Epithelial cell of prostate (primary cell): Measurements from ENCODE around the gene YY1.

GRCh38 chr14:99524106-99524433, 42.9 kb downstream of the CCNK start:
- RRBS, result no CpG with 5 or more reads among the region's 10 CpGs

GRCh38 chr14:99525433-99525693, 44.2 kb downstream of the CCNK start:
- RRBS, result no CpG with 5 or more reads among the region's 6 CpGs

DNA sequence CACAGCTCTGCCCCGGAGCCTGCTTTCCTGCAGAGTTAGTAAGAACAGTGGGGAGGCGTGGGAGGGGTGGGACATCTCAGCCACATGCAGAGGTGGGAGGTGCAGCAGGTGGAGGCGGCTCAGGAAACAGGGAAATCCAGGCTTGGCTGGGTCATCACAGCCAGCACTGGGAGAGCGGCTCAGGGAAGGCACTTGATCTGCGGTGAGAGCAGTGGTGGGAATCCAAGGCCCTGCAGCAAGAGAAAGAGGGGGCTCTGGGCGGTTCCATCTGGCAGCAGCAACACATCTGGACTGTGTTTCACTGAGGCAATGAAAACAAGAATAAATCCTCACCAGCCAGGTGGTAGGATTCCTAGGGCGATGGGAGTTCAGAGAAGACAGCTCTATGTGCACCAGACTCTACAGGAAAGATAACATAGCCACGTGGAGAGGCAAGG, 57.7 kb downstream of the CCDC85C start:
- RRBS, result no CpG with 5 or more reads among the region's 8 CpGs

- RRBS, result no CpG with 5 or more reads among the region's 8 CpGs
Observed at GRCh38 chr14:99548930-99549403, 55.0 kb downstream of the CCDC85C start.

GRCh38 chr14:99590558-99591443, 13.2 kb downstream of the CCDC85C start:
- RRBS, result no CpG with 5 or more reads among the region's 24 CpGs

DNA sequence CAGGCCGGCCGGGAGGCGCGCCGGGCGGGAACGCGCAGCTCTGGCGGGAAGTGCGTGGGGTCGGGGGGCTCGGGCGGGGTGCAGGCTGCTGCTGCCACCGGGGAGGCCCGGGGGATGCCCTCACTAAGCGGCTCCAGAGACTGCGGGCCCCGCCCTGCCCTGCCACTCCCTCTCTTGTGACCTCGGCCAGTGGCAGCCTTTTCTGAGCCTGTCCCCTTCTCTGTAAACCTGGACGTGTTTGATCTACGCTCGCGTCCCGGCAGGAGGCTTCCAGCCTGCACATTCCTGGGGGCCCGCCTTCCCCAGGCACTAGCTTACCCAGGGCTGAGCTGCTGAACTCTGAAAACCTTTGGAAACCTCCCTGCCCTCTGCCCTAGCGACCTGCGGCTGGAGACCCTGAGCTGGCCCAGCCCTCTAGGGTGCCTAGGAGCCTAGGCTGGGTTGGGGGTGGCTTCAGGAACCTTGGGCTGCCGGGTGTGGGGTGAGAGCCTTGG, 46.4 kb downstream of the CYP46A1 start:
- RRBS, result 5% methylated on average over 9 of the region's 28 CpGs

DNA sequence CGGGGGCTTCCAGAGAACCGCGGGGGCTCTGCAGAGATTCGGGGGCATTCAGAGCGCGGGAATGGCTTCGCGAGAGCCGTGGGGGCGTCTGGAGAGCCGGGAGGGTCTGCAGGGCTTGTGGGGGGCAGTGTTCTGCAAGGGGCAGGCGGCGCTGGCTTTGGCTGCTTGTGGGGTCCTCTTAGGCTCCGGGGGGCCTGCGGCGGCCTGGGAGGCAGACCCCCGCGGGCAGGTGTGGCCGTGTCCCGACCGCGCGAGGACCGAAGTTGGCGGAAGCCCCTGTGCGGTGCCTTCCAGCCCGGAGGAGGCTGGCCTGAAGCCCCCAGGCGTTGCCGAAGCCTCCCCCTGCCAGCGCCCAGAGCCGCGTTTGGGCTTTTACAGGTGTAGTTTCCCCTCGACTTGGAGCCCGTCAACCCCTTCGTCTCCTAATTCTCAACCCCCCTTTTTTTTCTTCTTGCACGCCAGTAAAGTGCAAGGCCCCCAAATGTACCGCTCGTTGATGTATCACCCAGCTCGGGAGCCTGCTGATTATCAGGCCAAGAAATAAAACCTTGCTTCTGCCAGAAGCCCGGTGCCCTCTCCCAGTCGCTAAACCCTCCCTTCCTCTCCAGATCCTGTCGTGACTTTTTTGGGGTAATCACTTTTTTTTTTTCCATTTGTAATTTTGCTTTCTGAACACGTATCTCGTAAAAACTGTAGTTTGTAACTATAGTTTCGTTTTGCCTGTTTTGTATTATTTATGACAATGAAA, 92.9 kb upstream of the EVL start:
- RRBS, result 0% methylated on average over 5 of the region's 45 CpGs

GRCh38 chr14:99980536-99980958, 84.7 kb upstream of the EVL start:
- RRBS, result no CpG with 5 or more reads among the region's 3 CpGs

DNA sequence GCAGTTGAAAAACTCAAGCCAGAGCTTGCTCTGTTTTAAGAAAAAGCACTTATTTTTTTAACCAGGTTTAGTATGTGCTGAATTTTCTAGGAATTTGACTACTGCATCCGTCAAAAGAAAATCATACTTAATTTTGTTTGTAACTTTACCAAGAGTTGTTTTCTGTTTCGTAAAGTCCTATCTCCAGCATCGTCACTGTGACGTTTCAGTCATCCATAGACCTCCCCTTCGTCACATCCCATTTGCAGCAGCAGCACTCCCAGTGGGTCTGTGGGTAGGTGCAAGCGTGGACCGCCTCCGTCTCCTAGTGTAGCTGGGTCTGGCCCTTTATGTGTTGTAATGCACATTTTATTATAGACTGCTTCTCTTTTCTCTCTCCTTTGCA, 41.0 kb downstream of the EVL start:
- RRBS, result no CpG with 5 or more reads among the region's 8 CpGs

DNA sequence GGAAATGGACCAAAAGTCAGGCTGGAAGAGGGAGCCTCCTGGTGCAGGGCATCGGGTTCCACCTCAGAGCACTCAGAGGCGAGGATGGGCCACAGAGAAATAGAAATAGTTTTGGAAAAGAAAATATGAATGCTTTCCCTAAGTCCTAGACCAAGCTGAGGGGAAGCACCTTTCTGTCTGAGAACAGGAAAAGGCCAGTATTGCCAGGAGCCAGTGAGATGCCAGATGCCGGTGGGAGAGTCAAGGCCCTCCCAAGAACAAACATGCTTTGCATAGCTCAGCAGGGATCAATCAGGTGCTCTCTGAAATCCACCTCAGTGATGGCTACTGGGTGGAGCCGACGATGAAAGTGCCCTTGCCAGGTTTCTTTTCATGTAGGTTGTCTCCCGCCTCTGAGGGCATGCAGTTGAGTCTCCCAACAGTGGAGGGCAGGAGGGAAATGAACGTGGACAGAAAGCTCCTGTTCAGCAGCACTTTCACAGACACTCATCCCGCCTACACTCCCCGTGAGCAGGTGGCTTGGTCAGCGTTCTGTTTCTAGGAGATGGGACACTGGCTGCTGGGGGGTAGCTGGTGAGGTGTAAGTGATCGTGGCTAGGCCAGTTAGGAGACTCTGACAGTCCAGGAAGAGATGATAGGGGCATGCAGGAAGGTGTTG, 28.2 kb downstream of the DEGS2 start:
- RRBS, result no CpG with 5 or more reads among the region's 11 CpGs

- RRBS, result no CpG with 5 or more reads among the region's 25 CpGs
Observed at GRCh38 chr14:100132513-100133159, 26.8 kb downstream of the DEGS2 start.

GRCh38 chr14:100142583-100143019, 16.8 kb downstream of the DEGS2 start:
- RRBS, result 87% methylated on average over 1 of the region's 6 CpGs

GRCh38 chr14:100159956-100160490, 578 bp upstream of the DEGS2 start:
- RRBS, result 2% methylated on average over 3 of the region's 25 CpGs

DNA sequence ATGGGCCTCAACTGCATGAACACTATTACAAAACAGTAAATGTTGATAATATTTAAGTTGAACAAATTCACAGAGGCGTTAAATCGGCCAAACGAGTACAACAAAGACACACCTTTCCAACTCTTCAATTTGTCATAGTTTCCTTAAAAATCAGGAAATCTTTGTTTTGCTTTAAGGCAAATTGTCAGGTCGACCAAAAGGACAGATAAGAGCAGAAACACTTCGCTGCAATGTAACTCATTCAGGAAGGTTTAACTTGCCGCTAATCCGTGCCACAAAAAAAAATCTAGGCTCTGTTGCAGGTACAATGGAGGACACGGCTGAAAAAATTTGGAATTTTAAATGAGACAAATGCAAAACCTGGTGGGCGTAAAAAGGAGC, 1.5 kb upstream of the YY1 start:
- RRBS, result no CpG with 5 or more reads among the region's 9 CpGs

DNA sequence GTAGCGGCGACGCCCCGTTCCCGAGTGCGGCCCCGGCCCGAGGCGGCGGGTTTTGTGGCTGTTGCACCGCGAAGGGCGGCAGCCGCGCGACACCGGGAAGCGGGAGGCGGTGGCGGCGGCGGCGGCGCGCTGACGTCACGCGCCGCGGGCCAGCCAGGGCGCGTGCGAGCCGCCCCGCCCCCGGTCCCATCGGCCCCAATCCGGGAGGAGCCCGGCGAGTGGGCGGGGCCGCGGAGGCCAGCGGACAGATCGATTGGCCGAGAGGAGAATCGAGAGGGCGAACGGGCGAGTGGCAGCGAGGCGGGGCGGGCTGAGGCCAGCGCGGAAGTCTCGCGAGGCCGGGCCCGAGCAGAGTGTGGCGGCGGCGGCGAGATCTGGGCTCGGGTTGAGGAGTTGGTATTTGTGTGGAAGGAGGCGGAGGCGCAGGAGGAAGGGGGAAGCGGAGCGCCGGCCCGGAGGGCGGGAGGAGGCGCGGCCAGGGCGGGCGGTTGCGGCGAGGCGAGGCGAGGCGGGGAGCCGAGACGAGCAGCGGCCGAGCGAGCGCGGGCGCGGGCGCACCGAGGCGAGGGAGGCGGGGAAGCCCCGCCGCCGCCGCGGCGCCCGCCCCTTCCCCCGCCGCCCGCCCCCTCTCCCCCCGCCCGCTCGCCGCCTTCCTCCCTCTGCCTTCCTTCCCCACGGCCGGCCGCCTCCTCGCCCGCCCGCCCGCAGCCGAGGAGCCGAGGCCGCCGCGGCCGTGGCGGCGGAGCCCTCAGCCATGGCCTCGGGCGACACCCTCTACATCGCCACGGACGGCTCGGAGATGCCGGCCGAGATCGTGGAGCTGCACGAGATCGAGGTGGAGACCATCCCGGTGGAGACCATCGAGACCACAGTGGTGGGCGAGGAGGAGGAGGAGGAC, at the start of gene YY1:
Gene YY1, plus strand, starts transcription at position 654 of the 898 bp plus-strand sequence.
- RRBS, result under 1% methylated on average over 26 of the region's 136 CpGs

- RRBS, result no CpG with 5 or more reads among the region's 2 CpGs
Observed at GRCh38 chr14:100266711-100267136, 27.8 kb downstream of the YY1 start.

GRCh38 chr14:100334771-100335341, 11.7 kb downstream of the SLC25A47 start:
- RRBS, result 96% methylated on average over 5 of the region's 17 CpGs

DNA sequence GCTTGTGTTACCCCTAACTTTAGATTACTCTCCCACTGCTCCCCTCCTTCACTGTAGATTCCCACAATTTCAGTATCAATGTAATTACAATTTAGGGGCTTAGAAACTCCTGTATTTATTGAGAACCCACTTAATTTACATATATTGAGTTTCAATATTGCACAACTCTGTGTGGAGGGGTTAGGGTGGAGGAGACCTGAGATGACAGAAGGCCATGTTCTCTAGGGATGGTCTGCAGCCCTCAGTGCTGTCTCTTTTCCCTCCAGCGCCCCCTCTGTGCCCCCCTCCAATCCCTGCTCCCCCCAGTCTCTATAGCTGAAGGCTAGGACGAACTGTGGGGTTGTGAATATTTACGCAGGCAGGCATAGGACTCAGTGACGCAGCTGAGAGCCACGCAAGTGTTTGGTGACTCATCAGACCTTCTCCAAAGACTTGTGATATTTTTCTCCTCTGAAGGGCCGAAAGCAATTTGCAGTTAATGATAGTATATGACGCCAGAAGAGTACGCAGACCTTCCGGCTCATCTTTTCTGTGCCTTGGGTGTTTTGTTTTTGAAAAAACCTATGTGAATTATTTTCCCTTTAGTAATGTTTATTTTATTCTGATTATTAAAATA, 32.1 kb downstream of the WDR25 start:
- RRBS, result no CpG with 5 or more reads among the region's 9 CpGs

DNA sequence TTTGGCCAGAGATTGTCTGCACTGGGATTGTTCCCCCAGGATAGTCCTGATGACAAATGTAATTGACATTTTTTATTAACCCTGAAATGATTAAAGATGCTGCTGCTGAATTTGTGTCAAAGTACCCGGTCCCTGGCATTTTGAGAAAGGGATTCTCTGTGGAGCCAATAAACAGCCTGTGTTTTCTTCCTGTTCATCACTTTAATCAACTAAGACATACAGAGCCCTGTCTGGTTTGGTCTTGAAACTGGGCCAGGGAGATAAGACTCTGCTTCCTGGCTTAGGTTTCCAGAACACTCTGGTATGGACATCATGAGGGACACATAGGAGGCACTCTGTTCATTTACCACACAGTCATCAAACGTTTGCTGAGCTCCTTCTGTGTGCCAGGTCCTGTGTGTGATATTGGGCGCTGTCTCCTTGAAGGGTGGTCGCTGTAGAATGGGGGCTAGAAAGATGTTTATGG, 64.6 kb downstream of the WDR25 start:
- RRBS, result no CpG with 5 or more reads among the region's 4 CpGs

DNA sequence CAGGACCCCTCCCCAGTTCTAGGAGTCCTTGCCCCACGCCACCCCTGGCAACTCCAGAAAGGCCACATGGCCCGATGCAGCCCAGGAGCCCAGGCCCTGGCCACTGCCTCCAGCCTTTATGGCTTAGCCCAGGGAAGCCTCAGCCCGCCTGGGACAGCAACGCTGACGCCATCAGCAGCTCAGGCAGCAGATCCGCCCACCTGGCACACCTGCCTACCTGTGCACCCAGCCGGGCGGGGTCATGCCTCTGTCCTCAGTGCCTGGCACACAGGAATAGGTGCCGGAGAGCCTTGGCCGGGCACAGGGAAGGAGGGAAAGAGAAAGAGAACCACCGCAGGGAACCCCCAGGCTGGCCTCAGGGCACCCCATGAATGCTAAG, 21.1 kb downstream of the BEGAIN start:
- RRBS, result 28% methylated on average over 3 of the region's 11 CpGs